ENCODE data around the genes TIMM44 and NDUFA7.

DNA sequence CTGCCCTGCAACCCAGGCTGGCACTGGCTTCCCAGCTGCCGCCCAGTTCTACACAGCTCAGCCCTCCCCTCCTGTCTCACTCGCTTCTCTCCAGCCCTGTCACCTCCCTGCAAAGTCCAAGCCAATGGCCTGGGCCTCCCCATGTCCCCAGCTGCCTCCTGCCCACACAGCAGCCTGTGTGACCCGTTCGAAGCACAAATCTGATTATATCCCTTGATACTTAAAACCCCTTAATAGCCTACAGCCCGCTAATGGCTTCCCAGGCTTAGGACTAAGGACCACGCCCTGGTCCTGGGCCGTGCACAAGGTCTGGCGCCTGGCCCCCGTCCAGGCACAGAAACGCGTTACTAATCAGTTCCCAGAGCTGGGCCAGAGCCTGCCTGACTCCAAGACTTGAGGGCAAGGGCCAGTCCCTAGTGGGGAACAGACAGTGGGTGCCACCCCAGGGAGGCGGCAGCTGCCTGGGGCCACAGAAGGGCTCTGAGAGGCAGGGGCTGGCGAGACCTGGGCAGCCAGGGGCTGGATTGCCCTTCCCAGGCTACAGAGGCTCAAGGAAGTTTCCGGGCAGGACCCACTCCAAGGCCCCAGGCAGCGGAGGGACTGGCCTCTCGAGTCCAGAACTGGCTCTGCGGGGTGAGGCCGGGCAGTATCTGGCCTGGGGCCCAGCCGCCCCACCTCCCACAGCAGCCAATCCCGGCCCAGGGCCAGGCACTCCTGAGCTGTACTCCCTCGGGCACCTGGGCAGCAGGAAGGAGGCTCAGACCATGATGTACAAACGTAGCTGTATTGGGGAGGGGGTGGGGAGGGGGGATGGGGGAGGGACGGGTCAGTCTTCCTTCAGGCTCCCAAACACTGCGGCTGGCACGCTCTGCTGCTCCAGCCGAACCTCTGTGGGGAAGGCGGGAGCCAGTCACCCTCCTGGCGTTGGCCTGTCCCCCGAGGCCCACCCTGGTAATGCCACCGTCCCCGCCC is 10.3 kb downstream of the XAB2 start:
- RRBS = 85% methylated on average over 7 of the region's 31 CpGs

GRCh38 chr19:7677646-7678740 is 1.1 kb downstream of the MCEMP1 start:
- RRBS = no CpG with 5 or more reads among the region's 22 CpGs

GRCh38 chr19:7787808-7788288 is 24.8 kb downstream of the CLEC4M start:
- RRBS = no CpG with 5 or more reads among the region's 29 CpGs

GRCh38 chr19:7909831-7910831 is 4.5 kb upstream of the TGFBR3L start:
- RRBS = 93% methylated on average over 9 of the region's 50 CpGs

DNA sequence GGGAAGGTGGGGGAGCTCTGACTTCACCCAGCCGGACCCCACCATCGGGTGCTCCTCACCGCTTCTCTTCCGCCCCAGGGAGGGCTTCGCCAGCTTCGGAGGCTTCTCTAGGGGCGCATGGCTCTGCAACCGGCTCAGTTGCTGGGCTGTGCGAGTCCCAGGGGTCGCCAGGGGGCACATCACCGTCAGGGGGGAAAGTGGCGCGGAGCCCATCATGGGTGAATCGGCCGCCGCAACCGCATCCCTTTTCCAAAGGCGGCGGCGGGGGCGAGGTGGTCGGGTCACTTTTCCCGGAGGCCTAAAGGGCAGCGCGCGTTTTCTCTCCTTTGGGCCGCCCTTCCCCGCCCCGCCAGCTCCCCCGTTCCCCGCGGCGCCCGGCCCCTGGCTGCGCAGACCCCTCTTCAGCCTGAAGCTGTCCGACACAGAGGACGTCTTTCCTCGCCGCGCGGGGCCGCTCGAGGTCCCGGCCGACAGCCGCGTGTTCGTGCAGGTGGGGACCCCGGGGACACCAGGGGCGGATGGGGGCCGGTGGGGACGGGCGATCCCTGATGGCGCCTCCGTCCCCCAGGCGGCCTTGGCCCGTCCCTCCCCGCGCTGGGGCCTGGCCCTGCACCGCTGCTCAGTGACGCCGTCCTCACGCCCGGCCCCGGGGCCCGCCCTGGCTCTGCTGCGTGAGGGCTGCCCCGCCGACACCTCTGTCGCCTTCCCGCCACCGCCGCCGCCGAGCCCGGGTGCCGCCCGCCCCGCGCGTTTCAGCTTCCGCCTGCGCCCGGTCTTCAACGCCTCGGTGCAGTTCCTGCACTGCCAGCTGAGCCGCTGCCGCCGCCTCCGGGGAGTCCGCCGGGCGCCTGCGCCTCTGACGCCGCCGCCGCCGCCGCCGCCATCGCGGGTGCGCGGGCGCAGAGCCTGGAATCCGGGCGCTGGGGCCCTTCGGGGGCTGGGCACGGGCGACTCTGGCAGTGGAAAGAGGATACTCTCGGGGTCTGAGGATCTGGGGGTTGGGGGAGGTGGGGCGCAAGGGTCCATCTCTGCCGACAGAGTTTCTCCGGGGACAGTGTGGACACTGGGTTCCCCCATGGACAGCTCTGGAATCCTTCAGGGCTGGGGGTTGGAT is 1.8 kb downstream of the TGFBR3L start:
- RRBS = 2% methylated on average over 69 of the region's 115 CpGs

- RRBS = 4% methylated on average over 2 of the region's 28 CpGs
These were observed 802 bp downstream of the SNAPC2 start for GRCh38 chr19:7920894-7921385.

GRCh38 chr19:7943177-7943905 is at the start of gene TIMM44:
Gene TIMM44, minus strand, starts transcription at chr19:7943666.
- RRBS = 0% methylated on average over 8 of the region's 57 CpGs

- RRBS = no CpG with 5 or more reads among the region's 14 CpGs
These were observed 24.5 kb downstream of the ELAVL1 start for GRCh38 chr19:7980896-7981344.

DNA sequence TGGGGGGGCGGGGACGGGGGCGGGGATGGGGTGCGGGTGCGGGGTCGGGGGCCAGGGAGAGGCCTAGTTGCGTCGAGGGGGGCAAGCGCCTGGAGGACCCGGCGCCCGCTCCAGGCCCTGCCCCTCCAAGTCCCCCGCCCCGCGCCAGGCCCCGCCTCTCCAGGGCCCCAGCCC is 204 bp upstream of the CERS4 start:
- RRBS = 4% methylated on average over 3 of the region's 16 CpGs

- RRBS = no CpG with 5 or more reads among the region's 8 CpGs
These were observed 29.0 kb downstream of the CERS4 start for GRCh38 chr19:8237955-8238851.

DNA sequence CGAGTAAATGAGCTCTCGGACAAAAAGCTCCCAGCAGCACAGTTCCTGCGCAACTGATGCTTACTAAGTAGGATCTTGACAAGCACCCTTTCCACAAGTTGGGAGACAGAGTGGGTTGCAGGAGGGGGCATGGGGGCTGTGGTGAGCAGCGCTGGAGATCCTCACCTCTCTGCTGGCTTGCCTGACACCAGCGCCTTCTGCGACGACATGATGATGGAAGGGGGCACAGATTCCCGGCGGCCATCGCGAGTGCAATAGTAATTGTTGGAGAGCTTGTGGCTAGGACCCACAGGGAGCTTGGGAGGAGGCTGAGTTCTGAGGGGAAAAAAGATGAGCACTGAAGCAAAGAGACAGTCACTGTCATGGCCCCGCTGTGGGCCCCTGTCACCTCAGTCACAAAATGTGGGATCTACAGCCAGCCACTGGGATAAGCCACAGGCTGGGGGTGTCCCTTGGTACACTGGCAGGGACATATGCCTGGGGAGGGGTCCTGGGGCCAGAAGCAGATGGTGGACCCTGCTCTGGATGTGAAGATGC is 4.8 kb downstream of the NDUFA7 start:
- RRBS = no CpG with 5 or more reads among the region's 12 CpGs

DNA sequence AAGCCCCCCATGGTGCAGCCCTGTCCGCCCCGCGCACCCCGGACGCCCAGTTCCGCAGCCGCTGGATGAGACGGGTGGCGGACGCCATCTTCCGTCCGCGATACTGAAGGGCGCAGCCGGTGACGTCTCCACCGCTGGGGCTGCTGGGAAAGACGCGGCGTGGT is at the start of gene NDUFA7:
NDUFA7 (minus strand) TSS at position 105 of the 164 bp plus-strand sequence.
- RRBS = under 1% methylated on average over 13 of the region's 20 CpGs

GRCh38 chr19:8355337-8355887 is 8.5 kb upstream of the ANGPTL4 start:
- RRBS = no CpG with 5 or more reads among the region's 6 CpGs

GRCh38 chr19:8366384-8366671 is 2.4 kb downstream of the ANGPTL4 start:
- RRBS = no CpG with 5 or more reads among the region's 1 CpG

DNA sequence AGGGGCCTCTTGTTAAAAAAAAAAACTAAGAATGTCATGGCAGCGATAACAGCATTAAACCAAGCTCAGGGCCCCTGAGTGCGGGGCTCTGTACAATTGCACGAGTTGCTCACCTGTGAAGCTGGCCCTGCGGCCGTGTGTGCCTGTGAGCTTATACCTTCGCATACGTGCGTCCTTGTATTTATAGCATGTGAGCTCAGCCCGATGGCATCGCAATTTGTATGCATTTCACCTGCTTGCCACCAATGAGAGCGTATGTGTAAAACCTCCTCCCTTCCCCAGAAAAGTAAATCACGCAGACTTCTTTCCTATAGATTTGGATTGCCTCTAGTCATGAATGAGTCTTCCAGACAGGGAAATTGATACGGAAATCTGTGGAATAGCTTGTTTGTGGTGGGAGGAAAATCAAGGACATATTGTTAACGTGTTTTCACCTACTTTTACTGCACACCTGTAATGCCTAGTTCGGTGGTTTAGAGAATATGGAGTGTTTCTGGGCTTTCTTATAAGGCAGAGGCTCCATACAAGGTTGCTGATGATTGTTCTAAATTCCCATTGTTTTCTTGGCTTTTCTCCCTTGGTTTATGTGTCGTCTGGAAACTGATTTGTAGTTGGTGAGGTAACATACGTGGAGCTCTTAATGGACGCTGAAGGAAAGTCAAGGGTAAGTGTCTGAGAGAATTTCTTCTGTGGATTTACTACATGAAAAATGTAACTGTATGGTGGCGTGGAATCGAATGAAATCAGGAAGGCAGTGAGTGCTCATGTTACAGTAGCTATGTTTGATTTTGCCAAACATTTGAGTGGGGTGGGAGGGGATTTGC is 17.4 kb downstream of the HNRNPM start:
- RRBS = no CpG with 5 or more reads among the region's 20 CpGs

DNA sequence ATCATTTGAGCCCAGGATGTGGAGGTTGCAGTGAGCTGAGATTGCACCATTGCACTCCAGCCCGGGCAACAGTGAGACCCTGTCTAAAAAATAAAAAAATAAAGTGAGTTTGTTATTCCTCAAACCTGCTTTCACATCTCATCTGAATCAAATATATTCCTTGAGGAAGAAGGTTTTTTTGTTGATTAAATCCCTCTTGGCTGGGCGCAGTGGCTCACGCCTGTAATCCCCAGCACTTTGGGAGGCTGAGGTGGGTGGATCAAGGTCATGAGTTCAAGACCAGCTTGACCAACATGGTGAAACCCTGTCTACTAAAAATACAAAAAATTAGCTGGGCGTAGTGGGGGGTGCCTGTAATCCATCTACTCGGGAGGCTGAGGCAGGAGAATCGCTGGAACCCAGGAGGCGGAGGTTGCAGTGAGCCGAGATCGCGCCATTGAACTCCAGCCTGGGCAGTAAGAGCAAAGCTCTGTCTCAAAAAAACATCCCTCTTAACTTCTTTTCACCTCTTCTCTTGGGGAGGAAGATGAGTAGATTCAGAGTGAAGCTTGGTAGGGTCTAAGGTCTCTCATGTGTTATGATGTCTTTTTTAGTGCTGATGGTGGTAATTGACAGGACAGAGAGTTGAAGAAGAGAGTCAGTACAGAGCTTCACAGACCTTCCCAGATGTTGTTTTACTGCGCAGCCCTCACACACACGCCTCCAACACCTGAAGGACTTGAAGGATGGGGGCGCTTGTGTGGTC is 19.6 kb downstream of the HNRNPM start:
- RRBS = no CpG with 5 or more reads among the region's 13 CpGs

GRCh38 chr19:8475343-8476662 is 26.6 kb downstream of the PRAM1 start:
- RRBS = no CpG with 5 or more reads among the region's 18 CpGs

DNA sequence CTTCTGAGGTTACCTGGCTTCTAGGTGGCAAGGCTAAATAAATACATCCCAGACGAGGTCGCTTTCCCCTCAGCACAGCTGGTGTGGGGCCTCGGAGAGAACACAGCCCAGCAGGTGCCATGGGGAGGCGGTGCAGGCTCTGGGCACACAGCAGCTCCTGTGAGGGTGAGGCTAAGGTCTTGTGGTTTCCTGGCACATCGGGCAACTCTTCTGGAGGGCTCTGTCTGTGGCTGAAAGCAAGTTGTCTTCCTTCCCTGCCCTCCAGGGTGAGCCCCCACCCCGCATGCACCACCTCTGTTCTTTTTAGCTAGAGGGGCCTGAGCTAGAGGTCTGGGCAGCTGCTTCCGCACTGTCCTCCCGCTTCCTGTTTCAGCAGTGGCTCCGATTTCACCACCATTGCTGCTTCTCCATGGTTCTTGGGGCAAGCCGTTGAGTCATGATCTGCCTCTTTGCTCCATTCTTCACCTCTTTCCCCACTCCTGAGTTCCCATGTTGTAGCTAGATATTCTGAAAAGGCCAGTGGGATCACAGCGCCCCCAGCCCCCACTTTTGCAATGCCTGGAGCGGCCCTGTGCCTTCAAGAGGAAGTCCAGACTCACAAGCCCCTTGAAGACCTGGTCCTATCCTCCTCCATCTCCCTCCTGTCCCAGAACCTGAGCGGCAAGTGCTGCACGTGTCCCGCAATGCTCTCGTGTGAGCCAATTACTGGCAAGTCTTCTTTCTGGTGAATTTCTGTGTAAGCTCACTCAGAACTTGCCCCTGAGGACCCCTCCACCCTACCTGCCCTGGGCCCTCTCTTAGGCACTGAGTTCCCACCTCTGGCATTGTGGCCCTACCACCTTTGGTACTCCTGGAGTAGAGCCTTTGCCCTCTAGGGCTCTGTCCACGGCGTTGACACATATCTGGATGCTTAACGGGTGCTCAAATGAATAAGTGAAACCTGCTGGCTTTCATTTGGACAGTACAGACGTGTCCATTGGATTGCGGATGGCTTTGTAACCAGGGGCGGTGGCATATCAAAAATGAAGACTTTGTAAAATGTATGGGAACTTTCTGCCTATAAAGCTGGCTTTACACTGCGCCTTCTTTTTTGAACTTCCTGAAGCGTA is 14.7 kb downstream of the PRAM1 start:
- RRBS = no CpG with 5 or more reads among the region's 24 CpGs

GRCh38 chr19:8550225-8551084 is 26.8 kb downstream of the MYO1F start:
- RRBS = 85% methylated on average over 1 of the region's 30 CpGs

DNA sequence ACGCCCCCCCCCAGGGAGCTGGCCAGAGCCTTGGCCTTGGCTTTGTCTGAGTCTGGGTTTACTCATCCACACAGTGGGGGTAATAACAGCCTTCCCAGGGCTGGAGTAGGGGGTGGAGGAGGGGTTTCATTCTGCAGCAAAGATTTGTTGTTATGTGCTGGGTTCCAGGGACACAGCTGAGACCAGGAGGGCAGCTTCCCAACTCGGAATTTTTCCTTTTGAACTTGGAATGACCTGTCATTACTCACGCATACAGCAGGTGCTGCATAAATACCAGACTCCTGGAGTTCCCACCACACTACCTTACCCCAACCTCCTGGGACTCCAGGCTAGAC is 1.4 kb upstream of the ADAMTS10 start:
- RRBS = no CpG with 5 or more reads among the region's 3 CpGs

Measured in AG10803 (cell line).